ENCODE measurements around a stretch of chr21.

DNA sequence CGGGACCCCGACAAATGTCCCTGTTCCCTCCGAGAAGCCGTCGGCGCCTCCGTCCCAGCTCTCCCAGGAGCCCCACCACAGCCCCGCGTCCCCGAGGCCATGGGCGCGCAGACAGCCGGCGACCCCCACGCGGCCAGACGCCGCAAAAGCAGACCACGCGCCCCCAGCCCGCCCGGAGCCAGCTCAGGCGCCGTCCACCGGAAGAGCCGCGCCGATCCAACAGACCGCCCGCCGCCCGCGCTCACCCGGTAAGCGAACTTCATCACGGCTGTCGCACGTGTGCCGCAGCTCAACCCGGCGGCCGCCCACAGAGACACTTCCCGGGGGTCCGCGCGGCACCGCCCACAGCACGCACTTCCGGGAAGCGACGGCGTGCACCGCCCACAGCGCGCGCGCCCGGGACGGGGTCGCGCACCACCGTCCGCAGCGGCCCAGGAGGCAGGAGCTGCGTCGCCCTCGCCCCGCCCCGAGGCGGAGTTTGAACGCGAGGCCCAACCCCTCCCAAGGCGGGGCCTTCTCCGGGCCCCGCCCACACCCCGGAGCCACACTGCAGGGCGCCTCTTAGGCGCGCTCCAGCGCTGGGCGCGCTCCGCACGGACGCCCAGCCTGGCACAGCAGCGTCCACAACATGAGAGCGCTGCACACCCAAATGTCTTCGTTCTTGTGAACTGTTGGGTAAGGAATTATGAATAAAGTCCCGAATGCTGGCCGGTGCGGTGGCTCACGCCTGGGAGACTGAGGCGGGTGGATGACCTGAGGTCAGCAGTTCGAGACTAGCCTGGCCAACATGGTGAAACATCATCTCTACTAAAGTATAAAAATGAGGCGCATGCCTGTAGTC lies 5366.8 kb upstream of the TPTE start:
- PRO-cap, result no peak
- RAMPAGE, long total RNA, 4 experiments, result no peak in any of the 4 experiments

- PRO-cap, result no peak
- RAMPAGE, long total RNA, 4 experiments, result no peak in any of the 4 experiments
Measured at GRCh38 chr21:6120076-6120641, 4401.2 kb upstream of the TPTE start.

- PRO-cap, result no peak
- RAMPAGE, long total RNA, 4 experiments, result no peak in any of the 4 experiments
Measured at GRCh38 chr21:6121600-6122159, 4399.7 kb upstream of the TPTE start.

DNA sequence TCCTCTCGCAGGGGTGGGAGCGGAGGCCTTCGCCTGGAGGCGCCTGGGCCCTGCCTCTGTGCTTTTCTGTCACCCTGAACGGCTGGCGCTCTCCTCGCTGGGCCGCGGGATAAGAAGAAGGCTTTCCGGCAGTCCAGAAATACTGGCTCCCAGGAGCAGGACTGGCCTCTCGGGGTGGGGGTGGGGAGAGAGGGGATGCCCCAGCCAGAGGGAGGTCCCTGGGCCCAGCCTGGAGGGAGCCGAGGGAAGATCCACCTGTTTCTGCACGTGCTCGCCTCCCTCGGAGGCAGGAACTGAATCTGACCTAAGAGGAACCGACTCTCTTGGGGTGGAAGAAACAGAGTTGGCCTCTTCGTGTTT lies 4394.2 kb upstream of the TPTE start:
- PRO-cap, result no peak
- RAMPAGE, long total RNA, 4 experiments, result no peak in any of the 4 experiments

DNA sequence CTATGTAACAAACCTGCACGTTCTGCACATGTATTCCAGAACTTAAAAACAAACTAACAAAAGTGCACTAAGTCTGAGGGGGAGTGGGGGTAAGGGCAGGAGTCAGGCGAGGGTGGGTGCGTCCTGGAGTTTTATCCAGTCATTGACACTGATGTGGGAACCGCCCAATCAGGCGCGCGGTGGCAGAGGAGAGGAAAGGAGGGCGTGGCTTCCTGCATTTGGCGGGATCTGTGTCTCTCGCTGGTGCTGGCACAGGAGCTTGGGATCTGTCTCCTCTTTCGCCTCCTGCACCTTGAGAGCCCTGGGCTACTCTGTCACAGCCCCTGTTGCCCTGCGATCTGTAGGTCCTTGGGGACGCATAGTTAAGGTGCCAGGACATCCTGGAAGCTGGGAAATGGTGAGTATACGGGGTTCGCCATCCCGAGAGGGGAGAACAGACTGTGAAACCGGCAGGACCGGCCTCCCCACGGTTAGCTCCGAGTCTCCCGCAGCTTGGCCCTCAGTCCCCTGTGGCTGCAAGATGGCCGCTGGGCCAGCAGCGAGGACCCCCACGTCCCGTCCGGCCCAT lies 4203.1 kb upstream of the TPTE start:
- PRO-cap, result no peak
- RAMPAGE, long total RNA, 4 experiments, result no peak in any of the 4 experiments

DNA sequence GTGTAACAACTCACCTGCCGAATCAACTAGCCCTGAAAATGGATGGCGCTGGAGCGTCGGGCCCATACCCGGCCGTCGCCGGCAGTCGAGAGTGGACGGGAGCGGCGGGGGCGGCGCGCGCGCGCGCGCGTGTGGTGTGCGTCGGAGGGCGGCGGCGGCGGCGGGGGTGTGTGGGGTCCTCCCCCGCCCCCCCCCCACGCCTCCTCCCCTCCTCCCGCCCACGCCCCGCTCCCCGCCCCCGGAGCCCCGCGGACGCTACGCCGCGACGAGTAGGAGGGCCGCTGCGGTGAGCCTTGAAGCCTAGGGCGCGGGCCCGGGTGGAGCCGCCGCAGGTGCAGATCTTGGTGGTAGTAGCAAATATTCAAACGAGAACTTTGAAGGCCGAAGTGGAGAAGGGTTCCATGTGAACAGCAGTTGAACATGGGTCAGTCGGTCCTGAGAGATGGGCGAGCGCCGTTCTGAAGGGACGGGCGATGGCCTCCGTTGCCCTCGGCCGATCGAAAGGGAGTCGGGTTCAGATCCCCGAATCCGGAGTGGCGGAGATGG lies 2305.4 kb upstream of the TPTE start:
- PRO-cap, result no peak
- RAMPAGE, long total RNA, 4 experiments, result no peak in any of the 4 experiments

GRCh38 chr21:8257860-8258531 lies 2263.4 kb upstream of the TPTE start:
- PRO-cap, result no peak
- RAMPAGE, long total RNA, 4 experiments, result no peak in any of the 4 experiments

DNA sequence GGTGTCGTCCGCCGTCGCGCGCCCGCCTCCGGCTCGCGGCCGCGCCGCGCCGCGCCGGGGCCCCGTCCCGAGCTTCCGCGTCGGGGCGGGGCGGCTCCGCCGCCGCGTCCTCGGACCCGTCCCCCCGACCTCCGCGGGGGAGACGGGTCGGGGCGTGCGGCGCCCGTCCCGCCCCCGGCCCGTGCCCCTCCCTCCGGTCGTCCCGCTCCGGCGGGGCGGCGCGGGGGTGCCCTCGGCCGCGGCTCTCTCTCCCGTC lies 2124.9 kb upstream of the TPTE start:
- PRO-cap, result no peak
- RAMPAGE, long total RNA, 4 experiments, result no peak in any of the 4 experiments

GRCh38 chr21:8998836-8999975 lies 1522.2 kb upstream of the TPTE start:
- PRO-cap, result no peak
- RAMPAGE, long total RNA, 4 experiments, result no peak in any of the 4 experiments

- PRO-cap, result no peak
- RAMPAGE, long total RNA, 4 experiments, result no peak in any of the 4 experiments
Measured at GRCh38 chr21:9767618-9768292, 753.6 kb upstream of the TPTE start.

DNA sequence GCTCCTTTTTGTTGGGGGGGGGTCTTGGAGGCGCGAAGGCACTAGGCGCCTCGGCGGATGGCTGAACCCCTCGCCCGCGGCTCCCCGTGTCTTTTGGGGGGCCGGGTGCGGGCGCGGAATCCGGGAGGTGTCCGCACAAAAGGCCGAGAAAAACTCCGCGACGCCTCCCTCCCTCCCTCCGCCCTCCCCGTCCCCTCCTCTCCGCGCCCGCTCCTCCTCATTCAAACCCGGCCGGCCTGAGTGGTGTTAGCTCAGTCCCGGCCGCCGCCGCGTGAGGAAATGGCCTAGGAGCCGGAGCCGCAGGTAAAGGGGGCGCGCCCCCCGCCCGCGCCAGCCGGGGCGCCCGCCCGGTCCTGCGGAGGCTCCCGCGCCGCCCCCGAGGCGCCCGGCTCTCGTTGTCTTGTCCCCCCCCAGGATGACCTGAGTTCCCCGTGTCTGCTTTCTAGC lies 382 bp downstream of the TPTE start:
- PRO-cap, result no peak
- RAMPAGE, long total RNA, 4 experiments, result no peak in any of the 4 experiments

DNA sequence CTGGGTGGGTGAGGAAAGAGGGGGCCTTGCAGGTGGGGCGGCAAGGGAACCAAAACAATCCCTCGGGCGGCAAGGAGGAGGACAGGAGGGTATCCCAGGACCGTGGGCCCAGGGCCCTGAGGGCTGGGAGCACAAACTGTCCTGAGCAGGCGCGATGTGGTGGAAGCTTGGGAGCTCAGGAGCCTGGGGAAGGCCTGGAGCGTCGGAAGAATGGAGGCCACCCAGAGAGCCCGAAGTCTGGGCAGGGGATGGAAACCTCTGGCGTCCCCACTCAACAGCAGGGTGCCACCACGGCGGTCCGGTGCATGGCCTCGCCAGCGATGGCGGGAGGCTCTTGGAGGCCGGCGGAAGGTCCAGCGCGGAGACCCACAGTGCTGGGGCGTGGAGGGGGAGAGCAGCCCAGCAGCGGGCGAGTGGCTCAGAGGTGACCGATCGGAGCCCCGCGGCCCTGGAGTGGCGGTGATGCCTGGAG lies 140.4 kb downstream of the LIPI start:
- PRO-cap, result no peak
- RAMPAGE, long total RNA, 4 experiments, result no peak in any of the 4 experiments

DNA sequence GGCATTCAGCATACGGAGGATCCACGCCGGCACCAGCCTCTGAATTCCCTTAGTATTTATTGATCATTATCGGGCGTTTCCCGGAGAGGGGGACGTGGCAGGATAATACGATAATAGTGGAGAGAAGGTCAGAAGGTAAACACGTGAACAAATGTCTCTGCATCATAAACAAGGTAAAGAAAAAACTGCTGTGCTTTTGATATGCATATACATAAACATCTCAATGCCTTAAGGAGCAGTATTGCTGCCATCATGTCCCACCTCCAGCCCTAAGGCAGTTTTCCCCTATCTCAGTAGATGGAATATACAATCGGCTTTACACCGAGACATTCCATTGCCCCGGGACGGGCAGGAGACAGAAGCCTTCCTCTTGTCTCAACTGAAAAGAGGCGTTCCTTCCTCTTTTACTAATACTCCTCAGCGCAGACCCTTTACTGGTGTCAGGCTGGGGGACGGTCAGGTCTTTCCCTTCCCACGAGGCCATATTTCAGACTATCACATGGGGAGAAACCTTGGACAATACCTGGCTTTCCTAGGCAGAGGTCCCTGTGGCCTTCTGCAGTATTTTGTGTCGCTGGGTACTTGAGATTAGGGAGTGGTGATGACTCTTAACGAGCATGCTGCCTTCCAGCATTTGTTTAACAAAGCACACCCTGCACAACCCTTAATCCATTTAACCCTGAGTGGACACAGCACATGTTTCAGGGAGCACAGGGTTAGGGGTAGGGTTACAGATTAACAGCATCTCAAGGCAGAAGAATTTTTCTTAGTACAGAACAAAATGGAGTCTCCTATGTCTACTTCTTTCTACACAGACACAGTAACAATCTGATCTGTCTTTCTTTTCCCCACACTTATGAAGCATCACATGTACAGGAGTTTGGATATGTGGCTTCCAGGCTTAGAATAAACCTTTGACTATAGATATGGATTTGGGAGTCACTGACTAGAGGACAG lies 65.4 kb downstream of the RBM11 start:
- PRO-cap, result no peak
- RAMPAGE, long total RNA, 4 experiments, result no peak in any of the 4 experiments

- PRO-cap, result no peak
- RAMPAGE, long total RNA, 4 experiments, result no peak in any of the 4 experiments
Measured at GRCh38 chr21:14453346-14453702, 70.4 kb upstream of the HSPA13 start.

- PRO-cap, result no peak
- RAMPAGE, long total RNA, 4 experiments, result no peak in any of the 4 experiments
Measured at GRCh38 chr21:14528004-14529382, 17.6 kb downstream of the SAMSN1 start.

DNA sequence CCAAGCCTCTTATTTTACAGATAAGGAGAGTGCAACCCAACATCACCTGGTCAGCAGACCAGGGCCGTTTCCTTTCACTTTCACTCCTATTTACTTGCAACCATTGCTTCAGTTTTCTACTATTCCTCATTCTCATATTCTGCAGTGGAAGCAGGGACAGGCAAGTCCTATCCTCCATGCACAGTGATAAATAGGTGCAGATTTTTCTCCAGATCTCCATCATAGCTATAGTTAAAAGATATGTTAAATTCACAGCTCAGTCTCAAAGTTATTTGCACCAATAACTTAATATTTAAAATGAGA lies 56.6 kb upstream of the SAMSN1 start:
- PRO-cap, result no peak
- RAMPAGE, long total RNA, 4 experiments, result no peak in any of the 4 experiments

DNA sequence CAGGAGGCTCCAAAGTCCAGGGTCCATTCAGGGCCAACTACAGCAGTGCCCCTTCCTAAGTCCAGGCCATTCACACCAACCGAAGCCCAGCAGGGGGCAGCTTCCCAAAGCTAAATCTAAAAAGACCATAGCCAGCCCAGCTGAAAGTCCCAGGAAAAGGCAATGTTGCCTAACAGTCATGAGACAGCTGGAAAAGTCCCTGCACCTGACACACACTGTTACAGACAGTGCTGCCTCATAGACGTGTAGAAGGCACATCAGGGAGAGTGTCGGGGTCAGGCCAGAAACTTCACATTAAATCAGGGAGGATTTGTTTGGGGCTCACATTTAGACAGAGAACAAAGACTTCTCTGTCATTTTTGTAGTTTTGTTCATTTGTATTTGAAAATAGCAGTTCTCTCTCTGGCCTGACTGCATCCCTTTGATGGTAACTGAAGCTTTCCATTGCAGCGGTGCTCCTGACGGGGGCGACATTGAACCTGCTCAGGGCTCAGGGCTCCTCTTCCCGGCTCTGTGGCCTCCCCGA lies 200.4 kb downstream of the NRIP1 start:
- PRO-cap, result no peak
- RAMPAGE, long total RNA, 4 experiments, result no peak in any of the 4 experiments

GRCh38 chr21:14868970-14869274 lies 195.9 kb downstream of the NRIP1 start:
- PRO-cap, result no peak
- RAMPAGE, long total RNA, 4 experiments, result no peak in any of the 4 experiments

DNA sequence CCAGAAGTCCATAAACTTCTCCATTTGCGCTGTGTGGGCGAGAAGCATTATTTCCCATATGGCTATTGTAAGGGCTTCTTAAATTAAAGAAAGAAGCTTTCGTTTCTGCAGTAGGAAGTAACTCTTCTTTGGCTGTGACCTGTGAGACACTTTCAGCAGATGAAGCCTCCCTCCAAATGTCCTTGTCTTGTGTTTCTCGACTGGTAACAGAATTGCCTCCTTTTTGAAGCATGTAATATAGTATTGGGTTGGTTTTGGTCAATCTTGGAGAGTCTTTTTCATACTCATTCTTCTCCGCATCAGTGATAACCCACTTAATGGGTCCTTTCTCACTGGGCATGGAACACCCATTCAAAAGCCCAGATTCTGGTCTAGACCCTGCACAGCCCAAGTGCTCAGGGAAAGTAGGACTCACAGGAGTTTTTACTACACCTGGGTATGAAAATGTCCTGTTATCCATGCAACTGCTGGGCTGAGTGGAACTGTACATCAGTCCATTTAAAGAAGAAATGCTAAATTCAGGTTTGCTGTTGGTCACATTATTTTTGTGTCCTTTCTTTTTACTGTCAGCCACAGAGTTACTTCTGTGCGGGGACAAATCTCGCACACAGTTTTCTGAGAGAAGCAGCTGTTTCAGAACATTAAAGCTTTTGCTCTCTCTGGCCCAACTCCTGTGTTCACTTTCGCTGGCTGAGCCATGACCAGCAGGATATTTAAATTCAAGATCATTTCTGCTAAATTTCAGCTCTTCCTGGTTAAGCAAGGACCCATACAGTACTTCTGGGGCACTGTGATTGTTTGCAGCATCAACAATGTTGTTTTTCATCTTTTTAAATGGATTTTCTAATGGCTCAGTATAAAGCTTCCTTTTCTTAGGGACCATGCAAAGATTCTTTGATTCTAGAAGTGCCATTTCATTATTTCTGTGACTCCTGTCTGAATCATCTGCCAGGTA lies 99.8 kb downstream of the NRIP1 start:
- PRO-cap, result no peak
- RAMPAGE, long total RNA, 4 experiments, result no peak in any of the 4 experiments

- PRO-cap, result no peak
- RAMPAGE, long total RNA, 4 experiments, result no peak in any of the 4 experiments
Measured at GRCh38 chr21:14996178-14996831, 68.5 kb downstream of the NRIP1 start.